Melanocyte of skin (primary cell): ENCODE measurements around a stretch of chr2.

DNA sequence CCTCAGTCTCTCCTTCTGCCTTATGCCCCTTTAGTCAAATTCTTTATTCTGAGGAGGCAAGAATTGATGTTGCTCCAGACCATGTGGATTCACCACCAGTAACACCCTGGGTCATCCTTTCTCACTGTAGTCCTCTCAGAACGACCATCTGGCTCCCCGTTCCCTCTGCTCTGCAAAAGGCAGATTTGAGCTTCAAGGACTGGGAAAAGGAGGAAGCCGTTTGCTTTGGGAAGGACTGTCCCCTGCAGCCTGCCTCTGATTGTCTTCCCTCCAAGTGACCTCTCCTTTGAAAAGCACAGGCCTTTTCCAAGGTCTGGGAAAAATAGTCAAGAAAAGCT, 130.2 kb upstream of the COPS8 start:
- CAGE, long polyA plus RNA, 2 experiments, result no peak in any of the 2 experiments

- CAGE, long polyA plus RNA, 2 experiments, result no peak in any of the 2 experiments
These were observed 4.1 kb upstream of the COPS8 start for GRCh38 chr2:237081573-237082067.

DNA sequence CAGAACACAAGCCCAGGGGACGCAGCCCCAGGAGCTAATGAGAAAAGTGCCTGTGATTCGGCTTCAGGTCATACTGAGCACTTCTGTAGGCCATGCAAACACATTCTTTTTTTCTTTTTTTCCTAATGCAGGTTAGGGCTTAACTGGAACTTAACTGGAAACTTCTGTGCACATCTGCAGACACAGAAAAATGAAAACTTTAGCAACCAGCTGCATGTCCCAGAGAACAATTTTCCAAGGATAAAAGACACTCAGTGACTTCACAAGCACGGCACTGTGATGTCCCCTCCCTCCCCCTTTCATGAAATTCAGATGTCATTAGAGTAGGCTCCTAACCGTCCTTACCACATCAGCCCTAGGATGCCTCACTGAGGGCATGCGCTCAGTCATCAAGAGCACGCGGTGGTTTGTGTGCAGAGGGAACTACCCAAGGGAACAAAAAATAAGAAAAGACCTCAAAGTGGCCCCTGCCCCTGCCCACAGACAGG, 70.2 kb downstream of the COPS8 start:
- CAGE, long polyA plus RNA, 2 experiments, result no peak in any of the 2 experiments

DNA sequence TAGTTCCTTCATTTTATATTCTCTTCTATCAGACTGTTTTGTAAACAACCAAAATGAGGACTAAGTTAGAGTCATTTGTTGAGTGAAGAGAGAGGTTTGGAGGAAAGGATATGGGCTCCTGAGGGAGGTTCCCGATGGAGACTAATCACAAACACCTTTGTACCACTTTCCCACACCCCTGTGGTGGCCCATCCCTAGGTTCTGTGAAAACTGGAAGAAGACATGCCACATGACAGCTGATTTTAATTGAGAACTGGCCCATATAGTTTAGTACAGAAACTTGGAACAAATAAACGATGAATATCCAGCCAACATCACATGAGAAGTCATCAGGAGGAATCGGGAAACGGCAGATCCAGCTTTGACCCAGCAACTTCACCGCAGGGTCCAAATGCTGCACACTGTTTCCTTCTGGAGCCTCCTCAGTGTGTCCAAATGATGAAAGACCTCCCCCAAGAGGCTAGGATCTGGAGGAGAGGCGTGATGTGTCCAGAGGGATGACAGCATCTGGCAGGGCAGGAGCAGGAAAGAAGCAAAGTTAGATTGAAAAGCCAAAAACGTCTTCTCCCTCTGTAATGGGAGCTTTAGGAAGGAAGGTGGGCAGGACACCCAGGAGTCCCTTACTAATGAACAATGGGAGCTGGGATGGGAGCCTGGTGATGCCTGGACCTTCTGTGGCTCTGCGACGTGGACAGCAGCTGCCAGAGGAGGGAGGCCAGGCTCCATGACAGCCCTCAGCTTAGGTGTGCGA, 75.5 kb downstream of the COPS8 start:
- CAGE, long polyA plus RNA, 2 experiments, result no peak in any of the 2 experiments

GRCh38 chr2:237223414-237223874, 137.8 kb downstream of the COPS8 start:
- CAGE, long polyA plus RNA, 2 experiments, result no peak in any of the 2 experiments

- CAGE, long polyA plus RNA, 2 experiments, result no peak in any of the 2 experiments
These were observed 103.7 kb downstream of the COL6A3 start for GRCh38 chr2:237310349-237310655.

DNA sequence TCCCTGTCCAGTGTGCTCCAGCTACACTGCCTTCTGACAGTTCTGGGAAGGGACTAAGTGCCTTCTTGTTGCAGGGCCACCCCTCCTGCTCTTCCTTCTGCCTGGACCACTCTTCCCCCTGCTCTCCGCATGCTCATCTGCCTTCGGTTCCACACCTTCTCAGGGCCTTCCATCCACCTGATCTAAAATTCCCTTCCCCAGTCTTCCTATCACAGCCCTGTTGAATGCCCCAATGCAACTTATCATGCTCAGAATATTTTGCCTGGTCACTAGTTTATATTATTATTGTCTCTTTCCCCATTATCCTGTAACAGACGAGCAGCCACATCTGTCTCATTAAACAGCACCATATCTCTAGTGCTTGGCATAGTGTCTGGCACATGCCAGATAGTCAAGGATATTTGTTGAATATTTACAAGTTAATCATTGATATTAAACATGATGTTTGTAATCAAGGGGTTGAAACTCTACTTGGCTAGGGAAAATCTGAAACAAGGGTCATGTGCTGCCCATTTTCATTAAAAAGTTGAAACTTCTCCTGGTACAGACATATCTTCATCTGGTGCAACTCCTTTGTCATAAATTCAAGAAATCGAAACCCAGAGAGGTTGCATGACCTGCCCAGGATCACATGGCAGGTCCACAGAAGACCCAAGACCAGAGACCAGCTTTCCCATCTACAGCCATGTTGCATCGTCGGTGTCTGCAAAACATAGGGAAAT, 28.9 kb downstream of the COL6A3 start:
- CAGE, long polyA plus RNA, 2 experiments, result no peak in any of the 2 experiments

DNA sequence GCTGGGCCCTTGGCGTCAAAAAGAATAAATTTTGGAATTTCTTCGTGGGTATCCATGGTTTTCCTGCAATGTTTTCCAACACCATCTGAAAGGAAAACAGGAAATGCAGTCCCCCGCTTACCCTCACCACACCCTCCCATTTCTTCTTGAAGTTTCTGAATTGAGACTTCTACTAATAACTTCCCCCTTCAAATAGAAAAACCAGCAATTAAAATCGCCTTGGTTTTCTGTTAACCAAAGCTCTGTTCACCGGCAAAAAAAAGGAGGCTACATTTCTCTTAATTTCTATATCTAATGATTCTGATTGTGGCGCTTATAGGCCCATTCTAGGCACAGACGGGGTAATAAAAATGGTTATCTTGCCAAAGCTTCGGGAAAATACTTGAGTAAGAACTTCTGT, 483 bp upstream of the COL6A3 start:
- CAGE, long polyA plus RNA, 2 experiments, result no peak in any of the 2 experiments

DNA sequence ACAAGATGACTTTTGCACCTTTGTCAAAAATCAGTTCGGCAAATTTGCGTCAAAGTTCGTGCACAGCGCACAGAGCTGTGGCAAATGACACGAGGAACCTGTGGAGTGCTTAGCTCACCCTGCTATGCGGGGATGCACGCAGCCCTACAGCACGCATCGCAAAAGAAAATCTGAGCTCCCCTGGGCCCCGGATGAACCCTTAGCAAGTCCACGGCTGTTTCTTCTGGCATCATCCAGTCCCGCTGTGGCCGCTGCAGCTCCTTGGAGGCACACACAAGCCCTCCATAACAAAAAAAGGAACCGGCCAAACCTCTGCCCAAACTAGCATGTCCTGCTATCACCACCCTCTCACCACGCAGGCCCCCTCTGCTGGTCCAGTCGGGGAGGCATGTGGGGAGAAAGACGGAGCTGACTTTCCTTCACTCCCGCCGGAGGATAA, 35.6 kb upstream of the MLPH start:
- CAGE, long polyA plus RNA, 2 experiments, result no peak in any of the 2 experiments

DNA sequence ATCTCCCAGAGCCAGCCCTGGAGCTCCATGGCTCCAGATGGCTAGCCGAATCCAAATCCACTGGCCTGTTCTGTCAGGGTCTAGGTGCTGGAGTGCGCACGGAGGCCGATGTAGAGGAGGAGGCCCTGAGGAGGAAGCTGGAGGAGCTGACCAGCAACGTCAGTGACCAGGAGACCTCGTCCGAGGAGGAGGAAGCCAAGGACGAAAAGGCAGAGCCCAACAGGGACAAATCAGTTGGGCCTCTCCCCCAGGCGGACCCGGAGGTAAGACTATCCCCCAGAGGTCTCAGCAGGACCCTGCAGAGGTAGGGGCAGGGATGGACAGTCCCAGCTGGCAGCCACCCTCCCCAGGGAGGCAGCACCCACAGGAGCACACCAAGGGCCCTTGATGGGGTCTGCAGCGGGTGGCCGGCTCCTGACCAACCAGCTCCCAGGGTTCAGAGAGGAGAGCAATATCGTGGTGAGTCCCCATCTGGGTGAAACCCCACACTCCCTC, 26.1 kb upstream of the PRLH start:
- CAGE, long polyA plus RNA, 2 experiments, result no peak in any of the 2 experiments

GRCh38 chr2:237643952-237644765, 16.8 kb downstream of the LRRFIP1 start:
- CAGE, long polyA plus RNA, 2 experiments, result no peak in any of the 2 experiments

- CAGE, long polyA plus RNA, 2 experiments, result no peak in any of the 2 experiments
These were observed 59.5 kb downstream of the LRRFIP1 start for GRCh38 chr2:237686792-237687293.

GRCh38 chr2:237690853-237691987, 63.8 kb downstream of the LRRFIP1 start:
- CAGE, long polyA plus RNA, 2 experiments, result no peak in any of the 2 experiments

GRCh38 chr2:237711211-237712005, 84.0 kb downstream of the LRRFIP1 start:
- CAGE, long polyA plus RNA, 2 experiments, result no peak in any of the 2 experiments

- CAGE, long polyA plus RNA, 2 experiments, result no peak in any of the 2 experiments
These were observed 83.5 kb upstream of the RBM44 start for GRCh38 chr2:237714997-237715470.

DNA sequence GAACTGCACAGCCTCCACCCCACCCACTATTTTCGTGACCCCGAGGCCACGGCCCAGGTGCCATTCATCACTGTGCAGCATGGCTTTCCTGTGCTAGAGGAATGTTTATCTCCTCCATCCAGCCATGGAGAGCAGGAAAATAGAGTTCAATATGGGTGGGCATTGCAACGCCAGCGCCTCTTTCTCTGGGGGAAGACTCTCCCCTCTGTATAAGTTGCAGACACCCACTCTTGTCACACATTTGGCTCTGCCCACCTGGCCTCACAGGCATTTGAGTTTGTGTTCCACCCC, 57.8 kb upstream of the RBM44 start:
- CAGE, long polyA plus RNA, 2 experiments, result no peak in any of the 2 experiments

- CAGE, long polyA plus RNA, 2 experiments, result no peak in any of the 2 experiments
These were observed 56.6 kb upstream of the RBM44 start for GRCh38 chr2:237741946-237742465.

GRCh38 chr2:237873291-237873817, 13.9 kb downstream of the RAMP1 start:
- CAGE, long polyA plus RNA, 2 experiments, result no peak in any of the 2 experiments

DNA sequence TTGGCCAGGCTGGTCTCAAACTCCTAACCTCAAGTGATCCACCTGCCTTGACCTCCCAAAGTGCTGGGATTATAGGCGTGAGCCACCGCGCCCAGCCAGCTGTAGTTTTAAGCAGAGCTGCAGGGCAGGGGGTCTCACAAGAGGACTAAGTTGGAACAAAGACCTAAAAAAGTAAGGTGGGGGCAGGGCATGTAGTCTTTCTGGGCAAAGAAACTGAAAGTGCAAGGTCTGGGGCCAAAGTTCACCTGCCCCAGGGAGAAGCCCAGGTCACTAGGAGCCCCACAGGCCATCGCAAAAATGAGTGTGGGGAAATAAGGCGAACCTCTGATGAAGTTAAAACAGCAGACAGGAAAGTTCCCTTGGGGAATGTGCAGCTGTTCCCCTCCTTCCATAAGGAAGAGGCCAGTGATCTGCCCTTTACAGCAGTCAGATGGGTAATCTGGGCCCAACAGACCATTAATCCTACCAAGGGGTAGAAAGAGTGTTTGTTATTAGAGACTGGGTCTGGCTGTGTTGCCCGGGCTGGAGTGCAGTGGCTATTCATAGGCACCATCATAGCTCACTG, 2.7 kb downstream of the SCLY start:
- CAGE, long polyA plus RNA, 2 experiments, result no peak in any of the 2 experiments

- CAGE, long polyA plus RNA, 2 experiments, result no peak in any of the 2 experiments
These were observed 793 bp downstream of the KLHL30 start for GRCh38 chr2:238139034-238139887.